ENCODE measurements around the genes PGAP1, PLCL1 and FTCDNL1.

DNA sequence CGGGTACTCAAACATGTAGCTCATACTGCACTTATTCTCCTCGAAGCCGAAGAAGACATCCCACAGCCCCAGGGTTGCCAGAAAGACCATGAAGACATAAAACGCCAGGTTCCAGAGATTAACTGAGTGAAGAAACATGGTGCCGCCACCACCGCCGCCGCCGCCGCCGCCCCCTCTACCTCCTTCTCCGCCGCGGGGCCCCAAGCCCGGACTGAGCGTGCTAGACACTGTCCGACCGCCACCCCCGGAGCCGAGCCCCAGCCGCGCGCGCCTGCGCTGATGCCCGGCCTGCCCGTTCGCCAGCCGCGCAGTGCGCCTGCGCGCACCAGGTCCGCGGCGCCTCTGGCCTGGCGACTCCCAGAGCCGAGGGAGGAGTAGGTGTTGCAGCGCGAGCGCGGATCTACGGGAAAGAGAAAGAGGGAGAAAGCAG lies at the start of gene PGAP1:
PGAP1 (minus strand) TSS at position 229 of the 430 bp plus-strand sequence.
- PRO-cap, 2 experiments = peak in 2 of 2 experiments; most common plus-strand start position 360 of the sequence (in 2); most common minus-strand start position 213 of the sequence (in 1)

GRCh38 chr2:197158516-197159268 lies 151.9 kb downstream of the ANKRD44 start:
- PRO-cap, 2 experiments = no peak in any of the 2 experiments

DNA sequence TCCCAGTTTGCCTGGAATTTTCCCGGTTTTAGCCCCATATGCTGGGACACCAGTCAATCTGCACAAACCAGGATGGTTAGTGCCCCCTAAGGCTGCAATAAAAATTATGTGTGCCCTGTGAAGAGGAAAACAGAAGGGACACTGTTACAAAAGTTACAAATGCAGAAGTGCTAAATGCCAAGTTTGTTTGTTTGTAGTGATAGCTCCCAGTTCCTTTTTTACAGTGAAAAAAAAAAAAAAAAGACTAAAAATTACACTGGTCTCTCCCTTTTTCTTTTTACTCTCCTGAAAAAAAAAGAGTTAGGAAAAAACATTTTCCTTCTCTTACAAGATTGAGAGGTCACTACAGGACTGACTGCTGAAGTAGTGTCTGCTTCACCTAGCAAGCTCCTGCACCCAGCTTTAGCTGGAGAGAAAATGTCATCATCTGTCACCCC lies 3.2 kb downstream of the ANKRD44 start:
- PRO-cap, 2 experiments = no peak in any of the 2 experiments

GRCh38 chr2:197310953-197311541 lies 467 bp upstream of the ANKRD44 start:
- PRO-cap, 2 experiments = peak in 1 of 2 experiments; most common plus-strand start chr2:197311234 (in 1); most common minus-strand start chr2:197311050 (in 1)

- PRO-cap, 2 experiments = peak in 2 of 2 experiments; most common plus-strand start chr2:197434604 (in 2); most common minus-strand start chr2:197434266 (in 1)
Observed at GRCh38 chr2:197434047-197434898, 555 bp downstream of the SF3B1 start.

GRCh38 chr2:197500502-197500898 lies 321 bp downstream of the HSPE1 start:
- PRO-cap, 2 experiments = peak in 2 of 2 experiments; most common plus-strand start chr2:197500720 (in 2); most common minus-strand start chr2:197500619 (in 2)

- PRO-cap, 2 experiments = peak in 1 of 2 experiments; most common minus-strand start chr2:197501030 (in 1)
Observed at GRCh38 chr2:197500899-197501533, 837 bp downstream of the HSPE1 start.

- PRO-cap, 2 experiments = peak in 1 of 2 experiments; most common minus-strand start chr2:197706557 (in 1)
Observed at GRCh38 chr2:197706360-197707150, 1.4 kb downstream of the MARS2 start.

- PRO-cap, 2 experiments = peak in 2 of 2 experiments; most common plus-strand start chr2:197804991 (in 2); most common minus-strand start chr2:197804942 (in 1)
Observed at GRCh38 chr2:197804547-197805277, at the start of gene PLCL1. TSS of gene PLCL1 (plus strand) at chr2:197804593.

DNA sequence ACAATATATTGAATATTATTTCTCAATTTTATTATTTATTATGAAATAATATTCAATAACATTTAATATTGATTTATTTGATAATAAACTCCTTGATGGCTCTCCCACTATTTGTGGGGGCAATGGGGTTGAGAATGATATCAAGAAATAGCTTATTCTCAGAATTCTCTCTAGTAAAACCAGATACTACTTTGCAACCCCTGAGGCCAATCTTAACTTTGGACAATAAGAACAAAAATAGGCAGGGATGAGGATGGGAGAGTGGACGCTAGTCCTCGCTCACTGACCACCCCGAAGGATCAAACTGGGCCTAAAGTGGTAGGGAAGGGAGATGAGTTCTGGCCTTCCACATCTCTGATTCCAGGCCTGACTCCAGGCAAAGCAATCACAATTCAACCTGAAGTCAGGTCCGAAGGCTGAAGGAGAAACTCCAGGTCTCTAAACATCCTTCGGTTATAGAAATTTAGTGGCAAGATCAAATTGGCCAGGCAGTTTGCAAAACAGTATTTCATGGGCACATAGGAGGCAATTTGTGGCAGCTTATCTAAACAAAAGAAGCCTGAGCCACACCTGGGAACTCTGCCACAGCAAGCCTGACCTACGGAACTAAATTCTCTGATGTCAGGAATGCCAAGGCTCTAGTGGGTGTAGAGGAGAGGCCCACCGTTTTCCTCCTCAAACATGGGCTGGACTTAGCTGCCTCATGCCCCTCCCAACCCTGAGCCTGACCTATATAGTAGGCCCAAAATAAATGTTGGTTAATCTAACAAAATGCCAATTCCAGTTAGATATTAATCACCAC lies 16.2 kb downstream of the SATB2 start:
- PRO-cap, 2 experiments = no peak in any of the 2 experiments

DNA sequence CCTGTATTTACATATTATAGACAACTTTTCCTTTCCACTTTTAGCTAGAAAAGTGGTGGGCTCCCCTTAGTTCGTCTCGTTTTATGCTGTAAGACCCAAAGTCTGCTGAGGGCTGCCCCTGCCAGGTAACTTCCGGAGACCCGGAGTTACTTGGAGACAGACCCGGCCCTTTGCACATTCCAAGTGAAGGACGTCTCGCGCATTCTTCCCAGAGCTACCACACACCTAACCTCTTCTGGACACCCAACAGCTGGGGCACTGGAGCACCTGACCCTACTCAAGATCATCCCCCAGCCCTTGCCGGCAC lies 8.2 kb upstream of the SATB2 start:
- PRO-cap, 2 experiments = no peak in any of the 2 experiments

GRCh38 chr2:199467012-199467515 lies 9.3 kb upstream of the SATB2 start:
- PRO-cap, 2 experiments = no peak in any of the 2 experiments

DNA sequence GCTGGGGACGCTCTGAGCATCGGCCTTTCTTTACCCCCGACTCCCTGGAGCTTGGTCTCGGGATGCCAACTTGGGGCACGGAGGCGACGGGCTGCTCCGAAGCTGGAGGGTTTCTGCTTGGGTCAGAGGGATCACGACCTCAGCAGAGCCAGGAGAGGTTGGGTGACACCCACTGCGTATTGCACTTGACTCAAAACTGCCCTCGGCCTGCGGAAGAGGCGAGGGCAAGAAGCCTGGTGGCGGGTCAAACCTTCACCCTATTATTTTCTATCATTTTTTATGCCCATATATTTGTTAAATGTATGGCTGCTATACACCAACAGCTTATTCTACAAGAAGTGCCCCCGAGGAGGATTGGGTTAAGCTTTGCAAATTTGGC lies 12.5 kb upstream of the SATB2 start:
- PRO-cap, 2 experiments = no peak in any of the 2 experiments

GRCh38 chr2:199850461-199851430 lies at the start of gene FTCDNL1:
TSS of gene FTCDNL1 (minus strand) at chr2:199851192.
- PRO-cap, 2 experiments = peak in 2 of 2 experiments; most common plus-strand start chr2:199850928 (in 1); most common minus-strand start chr2:199850874 (in 2)

- PRO-cap, 2 experiments = no peak in any of the 2 experiments
Observed at GRCh38 chr2:200222772-200223094, 83.8 kb upstream of the SPATS2L start.

DNA sequence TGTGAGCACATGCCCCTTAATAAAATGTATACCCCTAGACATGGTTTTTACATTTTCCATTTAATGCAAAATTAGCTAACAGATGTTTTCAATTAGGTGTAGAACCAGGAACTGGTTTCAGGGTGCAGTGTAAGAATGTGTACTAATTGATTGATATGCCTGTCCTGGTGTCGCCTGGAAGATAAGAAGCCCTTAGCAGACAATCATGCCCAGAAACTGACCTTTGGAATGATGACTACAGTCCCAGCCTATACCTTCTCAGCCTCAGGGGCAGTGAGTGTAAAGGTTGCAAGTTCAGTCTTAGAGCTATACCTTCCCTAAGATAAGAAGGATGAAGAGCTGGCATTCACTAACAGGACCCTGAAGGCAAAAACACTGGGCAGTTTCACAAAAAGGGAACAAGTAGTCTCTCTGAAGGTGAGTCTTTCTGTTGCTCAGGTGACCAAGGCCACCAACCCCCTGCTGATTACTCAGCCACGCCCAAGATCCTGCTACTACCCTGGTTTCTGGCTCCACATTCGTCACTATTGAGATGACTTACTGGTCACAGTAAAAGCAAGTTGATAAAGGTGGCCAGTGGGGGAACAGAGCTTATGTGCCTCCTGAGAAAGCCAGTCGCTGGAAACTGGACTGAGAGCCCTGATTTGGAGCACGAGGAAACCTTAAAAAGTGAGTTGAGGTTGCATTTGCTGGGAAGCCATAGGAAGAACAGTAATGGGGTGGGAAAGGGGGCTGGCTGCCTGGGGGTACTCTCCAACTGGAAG lies 71.4 kb downstream of the SPATS2L start:
- PRO-cap, 2 experiments = no peak in any of the 2 experiments

DNA sequence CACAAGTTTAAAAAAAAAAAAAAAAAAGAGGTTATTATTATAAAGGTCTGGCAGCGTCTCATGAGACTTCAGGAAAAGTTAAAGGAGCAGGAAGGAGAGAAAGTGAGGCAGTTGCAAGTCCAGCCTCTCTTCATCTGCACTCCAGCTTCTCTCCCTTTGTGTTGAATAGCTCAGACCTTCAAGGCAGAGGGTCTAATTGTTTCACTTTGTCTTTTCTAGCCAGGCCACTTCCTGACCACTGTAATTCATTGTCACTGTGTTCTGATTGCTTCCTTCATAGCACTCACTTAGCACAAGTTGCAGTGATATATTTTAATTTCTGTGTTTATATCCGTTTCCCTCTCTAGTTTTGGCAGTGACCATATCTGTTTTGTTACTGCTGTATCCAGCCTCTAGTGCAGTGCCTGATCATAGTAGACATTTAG lies 99.9 kb downstream of the SPATS2L start:
- PRO-cap, 2 experiments = no peak in any of the 2 experiments

GRCh38 chr2:200408025-200408891 lies 101.6 kb downstream of the KCTD18 start:
- PRO-cap, 2 experiments = no peak in any of the 2 experiments

- PRO-cap, 2 experiments = no peak in any of the 2 experiments
Observed at GRCh38 chr2:200608935-200609501, 23.2 kb downstream of the AOX1 start.

GRCh38 chr2:200659009-200659460 lies 73.2 kb downstream of the AOX1 start:
- PRO-cap, 2 experiments = no peak in any of the 2 experiments